Gastroesophageal sphincter (tissue), 4 donors: ENCODE measurements around the genes TENT5D, SH3BGRL, RPS6KA6, PABPC5 and SRPX2.

- PRO-cap, result no peak
- RAMPAGE, long total RNA, 4 experiments, result no peak in any of the 4 experiments
Measured at GRCh38 chrX:78132957-78134074, 6.1 kb downstream of the TAF9B start.

DNA sequence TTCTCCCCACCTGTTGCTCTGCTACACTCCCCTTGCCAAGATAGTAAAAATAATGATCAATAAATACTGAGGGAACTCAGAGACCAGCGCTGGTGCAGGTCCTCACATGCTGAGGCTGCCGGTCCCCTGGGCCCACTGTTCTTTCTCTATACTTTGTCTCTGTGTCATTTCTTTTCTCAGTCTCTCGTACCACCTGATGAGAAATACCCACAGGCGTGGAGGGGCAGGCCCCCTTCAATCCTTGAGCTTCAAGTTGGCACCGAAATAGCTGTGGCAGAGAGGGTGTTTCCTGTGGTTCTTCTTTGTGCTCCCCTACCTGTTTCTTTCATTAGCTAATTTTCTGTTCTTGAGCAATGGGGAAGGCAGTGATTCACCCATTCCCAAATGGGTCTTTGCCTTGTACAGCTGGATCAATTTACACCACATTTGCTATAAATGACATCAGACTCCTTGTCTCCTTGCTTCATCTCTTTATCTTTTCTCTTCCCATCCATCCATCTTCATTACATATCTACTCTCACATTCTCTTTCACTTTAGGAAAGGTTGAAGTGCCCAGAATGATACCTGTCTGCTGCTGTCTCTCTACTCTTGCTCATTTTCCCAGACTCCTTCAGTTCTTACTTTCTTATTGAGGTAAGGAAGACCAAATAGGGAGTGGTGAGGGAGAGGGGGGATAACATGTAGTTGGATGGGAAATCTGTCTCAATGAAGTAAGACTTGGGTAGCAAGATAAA lies 2.1 kb upstream of the CYSLTR1 start:
- PRO-cap, result no peak
- RAMPAGE, long total RNA, 4 experiments, result no peak in any of the 4 experiments

DNA sequence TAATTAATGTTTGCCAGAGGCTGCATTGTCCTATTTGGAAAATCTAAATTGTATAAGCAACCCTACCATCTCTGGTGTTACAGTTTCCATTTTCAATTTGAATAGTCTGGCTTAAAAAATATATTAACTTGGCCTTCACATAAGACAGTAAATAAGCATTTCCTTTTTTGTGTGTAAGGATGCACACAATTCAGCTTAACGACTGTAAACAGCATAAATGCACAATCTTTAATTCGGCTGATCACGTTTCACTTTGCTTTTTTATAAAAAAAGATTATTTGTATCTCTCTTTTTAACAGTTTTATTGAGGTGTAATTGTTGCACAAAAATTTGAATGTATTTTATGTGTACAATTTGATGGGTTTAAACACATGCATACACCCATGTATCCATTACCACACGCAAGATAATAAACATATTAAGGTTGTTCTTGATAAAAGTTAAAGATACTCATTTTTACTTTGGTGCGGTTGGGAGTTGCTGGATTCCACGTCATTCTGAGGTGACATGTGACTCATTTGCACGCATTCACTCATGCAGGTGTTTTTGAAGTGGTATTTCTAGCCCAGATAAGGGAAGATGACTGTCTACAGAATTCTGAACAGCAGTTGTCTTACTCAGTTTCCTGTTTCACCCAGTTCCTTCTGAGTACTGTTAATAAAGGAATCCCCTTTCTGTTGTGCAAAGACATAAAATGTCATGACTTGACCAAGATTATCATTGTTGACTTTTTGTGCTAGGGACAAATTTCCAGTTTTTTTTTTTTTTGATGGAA lies 142.1 kb downstream of the RTL3 start:
- PRO-cap, result no peak
- RAMPAGE, long total RNA, 4 experiments, result no peak in any of the 4 experiments

- PRO-cap, result no peak
- RAMPAGE, long total RNA, 4 experiments, result no peak in any of the 4 experiments
Measured at GRCh38 chrX:79096006-79096788, 48.3 kb upstream of the GPR174 start.

- PRO-cap, result no peak
- RAMPAGE, long total RNA, 4 experiments, result no peak in any of the 4 experiments
Measured at GRCh38 chrX:79270368-79270990, 96.7 kb downstream of the ITM2A start.

GRCh38 chrX:80420282-80420510 lies at the start of gene TENT5D:
Gene TENT5D (plus strand): TSS chrX:80420447.
- PRO-cap, result no peak
- RAMPAGE, long total RNA, 4 experiments, result no peak in any of the 4 experiments

DNA sequence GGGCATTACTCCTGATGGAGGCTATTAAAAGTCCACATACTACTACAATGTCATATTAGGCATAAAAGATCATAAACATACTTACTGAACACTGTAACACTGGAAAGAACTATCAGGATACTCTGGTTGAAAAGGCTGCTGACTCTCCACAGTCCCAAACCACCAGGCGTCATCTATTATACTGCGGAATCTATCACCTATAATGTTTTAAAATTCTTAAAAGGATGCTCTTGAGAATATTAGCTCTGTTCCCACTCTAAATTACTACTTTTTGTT lies 116.9 kb downstream of the BRWD3 start:
- PRO-cap, result no peak
- RAMPAGE, long total RNA, 4 experiments, result no peak in any of the 4 experiments

DNA sequence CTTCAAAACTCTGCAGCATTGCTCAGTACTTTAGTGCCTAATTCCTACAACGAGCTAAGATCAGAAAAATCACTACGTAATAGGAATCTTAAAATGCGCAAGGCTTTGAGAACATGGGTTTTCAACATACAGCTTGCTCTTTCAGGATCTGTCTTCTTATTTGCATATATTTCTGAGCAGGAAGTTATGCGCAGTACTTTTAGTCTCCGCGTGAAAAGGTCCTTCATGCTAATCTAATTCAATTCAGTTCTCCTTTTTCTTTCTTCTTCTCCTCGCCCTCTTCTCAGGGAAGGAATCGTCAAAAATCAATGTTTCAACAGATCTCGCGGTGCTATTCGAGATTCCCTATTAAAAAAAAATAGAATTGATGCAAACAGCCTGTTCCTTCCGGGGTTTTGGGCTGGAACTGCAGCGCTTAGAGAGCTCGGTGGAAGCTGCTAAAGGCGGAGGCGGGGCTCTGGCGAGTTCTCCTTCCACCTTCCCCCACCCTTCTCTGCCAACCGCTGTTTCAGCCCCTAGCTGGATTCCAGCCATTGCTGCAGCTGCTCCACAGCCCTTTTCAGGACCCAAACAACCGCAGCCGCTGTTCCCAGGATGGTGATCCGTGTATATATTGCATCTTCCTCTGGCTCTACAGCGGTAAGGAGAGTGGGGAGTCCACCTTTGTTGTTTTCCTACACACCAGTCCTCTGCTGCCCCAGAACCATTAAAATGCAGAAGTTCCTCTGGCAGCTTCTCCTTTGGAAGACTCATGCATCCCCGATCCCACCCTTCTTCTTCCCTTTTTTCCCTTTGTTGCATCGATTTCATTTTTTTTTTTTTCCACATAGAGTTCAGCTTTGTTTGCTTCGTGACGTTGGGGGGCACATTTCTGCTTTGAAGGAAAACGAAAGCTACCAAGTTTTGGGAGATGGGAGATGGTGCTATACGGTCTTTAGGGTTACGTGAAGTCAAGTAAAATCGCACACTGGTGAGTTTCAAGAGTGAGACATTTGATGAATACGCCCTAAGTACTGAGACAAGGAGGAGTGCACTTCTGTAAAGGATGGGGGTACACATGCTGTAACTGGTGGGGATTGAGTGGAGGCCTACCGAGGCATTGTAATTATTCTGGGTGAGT lies at the start of gene SH3BGRL:
Gene SH3BGRL, plus strand, starts transcription at position 496 of the 1,120 bp plus-strand sequence.
- PRO-cap, result bidirectional peak, plus-strand start at position 390 of the sequence, minus-strand start at position 307 of the sequence
- RAMPAGE, long total RNA, 4 experiments, result start-site peak on the plus strand in 4 of 4 experiments, centred at positions 488 to 515 of the sequence, 4,535 to 10,736 reads per replicate; start-site peak on the minus strand in 3 of 4 experiments, centred at positions 286 to 401 of the sequence, 16 to 118 reads per replicate

DNA sequence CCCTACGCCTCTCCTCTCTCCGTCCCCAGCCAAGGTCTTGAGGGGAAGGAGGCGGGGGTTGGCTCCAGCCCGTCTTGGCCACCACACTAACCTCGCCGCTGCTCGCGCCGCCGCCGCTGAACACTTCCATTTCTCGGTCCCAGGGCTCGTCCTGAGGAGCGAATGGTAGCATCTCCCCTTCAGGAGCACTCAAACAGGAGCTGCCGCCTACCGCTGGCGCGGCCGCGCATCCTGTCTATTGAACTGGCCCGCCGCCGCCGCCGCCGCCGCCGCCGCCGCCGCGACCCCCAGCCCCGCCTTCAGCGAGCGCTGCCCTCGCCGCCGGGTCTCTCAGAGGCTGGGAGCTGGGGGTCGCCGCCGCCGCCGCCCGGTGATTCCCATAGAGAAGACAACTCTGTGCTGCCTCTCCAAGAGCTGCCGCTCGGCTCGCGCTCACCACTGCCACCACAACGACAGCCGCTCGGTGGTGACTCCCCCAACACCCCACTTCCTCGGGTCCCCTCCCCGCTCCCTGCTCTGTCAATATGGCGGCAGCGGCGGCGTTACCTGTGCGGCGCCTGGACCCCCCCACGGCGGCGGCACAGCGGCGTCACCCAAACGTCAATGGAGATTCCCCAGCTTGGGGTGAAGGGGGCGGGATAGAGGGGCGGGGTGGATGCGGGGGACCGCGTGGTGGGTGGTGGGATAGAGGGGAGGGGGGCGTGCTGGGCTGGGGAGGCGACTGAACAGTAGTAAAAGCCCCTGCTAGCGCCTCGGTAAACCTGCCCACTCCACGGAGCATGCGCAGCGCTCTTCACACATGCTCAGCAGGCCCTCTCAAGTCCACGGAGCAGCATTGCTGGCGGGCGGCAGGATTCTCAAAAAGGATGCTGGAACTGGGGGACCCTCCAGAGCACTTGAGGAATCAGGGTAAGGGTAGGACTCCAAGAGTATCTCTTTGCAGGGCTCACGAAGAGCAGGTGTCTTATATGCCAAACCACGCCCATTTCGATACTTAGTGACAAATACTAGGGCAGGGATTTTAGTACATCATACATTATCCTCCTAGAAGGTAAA lies at the start of gene RPS6KA6:
Gene RPS6KA6, minus strand, starts transcription at position 472 of the 1,056 bp plus-strand sequence.
- PRO-cap, result unidirectional peak, minus-strand start at position 772 of the sequence
- RAMPAGE, long total RNA, 4 experiments, result no peak in any of the 4 experiments

DNA sequence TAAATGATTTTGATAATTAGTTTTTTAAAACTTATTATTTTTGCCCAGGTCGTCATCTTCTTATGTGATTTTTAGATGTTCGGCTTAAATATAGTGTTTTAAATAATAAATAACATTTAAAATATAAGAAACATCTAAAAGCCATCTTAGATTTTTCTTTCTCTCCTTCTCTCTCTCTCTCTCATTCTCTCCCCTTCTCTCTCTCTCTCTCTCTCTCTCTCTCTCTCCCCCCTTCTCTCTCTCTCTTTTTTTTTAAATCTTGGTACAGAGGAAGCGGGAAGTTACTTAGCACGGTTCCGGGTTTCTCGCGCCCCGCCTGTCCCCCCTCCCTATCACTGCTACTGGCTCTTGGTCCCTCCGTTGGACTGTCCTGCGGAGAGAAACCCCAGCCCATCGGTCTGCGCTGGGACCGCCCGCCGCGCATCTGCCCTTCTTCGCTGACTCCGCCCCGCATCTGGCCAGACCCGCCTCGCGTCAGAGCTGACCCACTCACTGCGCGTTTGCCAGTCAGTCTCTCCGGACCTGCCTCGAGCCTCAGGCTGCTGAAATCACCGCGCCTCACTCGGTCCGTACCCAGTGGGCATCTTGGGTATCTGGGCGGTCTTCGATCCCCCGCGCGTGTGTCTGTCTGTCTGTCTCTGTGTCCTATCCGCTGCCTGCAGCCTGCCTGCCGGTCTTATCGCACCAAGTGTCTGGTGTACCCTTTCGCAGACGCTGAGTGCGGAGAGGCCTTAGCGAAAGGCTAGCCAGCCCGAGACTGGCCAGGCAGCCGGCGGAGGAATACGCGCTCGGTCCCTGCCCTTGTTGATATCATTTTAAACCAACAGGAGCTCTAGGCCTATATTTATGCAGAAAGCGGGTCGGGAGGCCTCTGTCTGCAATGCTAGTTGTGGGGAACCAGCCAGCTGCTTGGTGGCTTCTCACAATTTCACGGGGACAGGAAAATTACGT lies at the start of gene PABPC5:
Gene PABPC5, plus strand, starts transcription at position 510 of the 951 bp plus-strand sequence.
- PRO-cap, result bidirectional peak, plus-strand start at position 510 of the sequence, minus-strand start at position 426 of the sequence; bidirectional peak, plus-strand start at position 851 of the sequence, minus-strand start at position 759 of the sequence
- RAMPAGE, long total RNA, 4 experiments, result start-site peak on the plus strand in 4 of 4 experiments, centred at positions 484 to 509 of the sequence, 7 to 40 reads per replicate

- PRO-cap, result no peak
- RAMPAGE, long total RNA, 4 experiments, result no peak in any of the 4 experiments
Measured at GRCh38 chrX:92103359-92103920, 324.3 kb downstream of the PCDH11X start.

DNA sequence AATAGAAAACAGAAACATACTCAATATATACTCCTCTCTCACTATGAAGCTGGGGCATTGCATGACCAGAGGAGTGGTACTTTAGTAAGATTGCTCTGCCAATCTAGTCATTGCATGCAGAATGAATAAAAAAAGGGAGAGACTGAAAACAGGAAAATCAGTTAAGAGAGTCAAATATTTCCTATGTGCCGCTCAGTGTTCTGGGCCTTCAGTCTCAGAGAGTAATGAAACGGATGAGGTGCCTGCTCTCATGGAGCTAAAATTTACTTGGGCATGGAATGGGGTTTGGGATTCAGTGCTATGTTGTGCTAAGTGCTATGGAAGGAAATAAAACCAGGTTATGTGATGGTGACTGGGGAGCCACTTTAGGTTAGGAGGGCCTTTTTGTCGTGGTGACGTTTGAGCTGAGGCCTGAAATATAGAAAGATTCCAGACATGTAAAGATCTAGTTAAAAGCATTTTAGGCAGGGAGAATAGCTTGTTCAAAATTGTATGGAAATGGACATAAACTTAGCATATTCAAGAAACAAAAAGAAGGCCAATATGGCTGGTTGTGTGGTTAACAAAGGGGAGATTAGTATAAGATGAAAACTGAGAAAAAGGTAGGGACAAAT lies 381.6 kb downstream of the RPA4 start:
- PRO-cap, result no peak
- RAMPAGE, long total RNA, 4 experiments, result no peak in any of the 4 experiments

DNA sequence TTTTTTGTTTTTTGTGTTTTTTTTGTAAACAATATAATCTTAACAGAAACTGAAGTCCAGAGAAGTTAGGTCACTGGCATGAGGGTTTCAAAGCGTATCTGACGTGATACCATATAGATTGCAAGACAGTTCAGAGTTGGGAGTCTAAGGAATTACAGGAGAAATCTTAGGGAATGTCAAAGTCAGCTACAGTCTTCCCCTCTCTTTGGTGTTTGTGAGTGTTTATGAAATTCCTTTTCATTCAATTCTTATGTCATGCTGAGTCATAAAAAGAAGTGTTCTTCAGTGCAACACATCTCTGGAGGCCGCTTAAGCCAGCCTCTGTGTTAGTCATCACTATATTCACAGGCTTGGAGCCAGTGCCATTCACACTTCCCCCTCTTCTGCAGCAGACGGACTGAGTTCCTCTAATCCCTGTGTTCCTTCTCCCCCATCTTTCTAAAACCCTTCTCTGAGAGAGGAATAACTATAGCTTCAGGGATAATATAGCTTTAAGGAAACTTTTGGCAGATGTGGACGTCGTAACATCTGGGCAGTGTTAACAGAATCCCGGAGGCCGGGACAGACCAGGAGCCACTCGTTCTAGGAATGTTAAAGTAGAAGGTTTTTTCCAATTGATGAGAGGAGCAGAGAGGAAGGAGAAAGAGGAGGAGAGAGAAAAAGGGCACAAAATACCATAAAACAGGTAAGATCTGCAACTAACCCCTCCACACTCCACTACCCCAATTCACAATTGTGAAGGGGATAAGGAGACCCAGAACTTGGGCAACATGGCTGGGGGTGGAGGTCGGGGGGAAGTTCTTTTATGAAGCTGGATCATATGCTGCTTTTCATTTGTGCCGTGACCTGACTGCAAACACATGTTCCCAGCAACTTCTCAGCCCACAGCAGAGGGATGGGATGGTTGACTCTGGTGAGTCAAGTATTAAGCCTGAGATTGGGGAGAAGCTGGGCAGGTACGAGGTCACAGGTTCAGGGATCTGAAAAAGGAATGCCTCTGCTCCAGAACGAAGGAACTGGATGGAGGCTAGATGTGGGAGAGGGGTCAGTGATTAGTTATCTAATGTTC lies at the start of gene SRPX2:
Gene SRPX2, plus strand, starts transcription at position 369 of the 1,069 bp plus-strand sequence.
- PRO-cap, result bidirectional peak, plus-strand start at position 369 of the sequence, minus-strand start at position 214 of the sequence; unidirectional peak, plus-strand start at position 833 of the sequence
- RAMPAGE, long total RNA, 4 experiments, result start-site peak on the plus strand in 3 of 4 experiments, centred at positions 377 to 412 of the sequence, 45 to 83 reads per replicate

- PRO-cap, result no peak
- RAMPAGE, long total RNA, 4 experiments, result no peak in any of the 4 experiments
Measured at GRCh38 chrX:100644974-100645521, 1.0 kb downstream of the SRPX2 start.

DNA sequence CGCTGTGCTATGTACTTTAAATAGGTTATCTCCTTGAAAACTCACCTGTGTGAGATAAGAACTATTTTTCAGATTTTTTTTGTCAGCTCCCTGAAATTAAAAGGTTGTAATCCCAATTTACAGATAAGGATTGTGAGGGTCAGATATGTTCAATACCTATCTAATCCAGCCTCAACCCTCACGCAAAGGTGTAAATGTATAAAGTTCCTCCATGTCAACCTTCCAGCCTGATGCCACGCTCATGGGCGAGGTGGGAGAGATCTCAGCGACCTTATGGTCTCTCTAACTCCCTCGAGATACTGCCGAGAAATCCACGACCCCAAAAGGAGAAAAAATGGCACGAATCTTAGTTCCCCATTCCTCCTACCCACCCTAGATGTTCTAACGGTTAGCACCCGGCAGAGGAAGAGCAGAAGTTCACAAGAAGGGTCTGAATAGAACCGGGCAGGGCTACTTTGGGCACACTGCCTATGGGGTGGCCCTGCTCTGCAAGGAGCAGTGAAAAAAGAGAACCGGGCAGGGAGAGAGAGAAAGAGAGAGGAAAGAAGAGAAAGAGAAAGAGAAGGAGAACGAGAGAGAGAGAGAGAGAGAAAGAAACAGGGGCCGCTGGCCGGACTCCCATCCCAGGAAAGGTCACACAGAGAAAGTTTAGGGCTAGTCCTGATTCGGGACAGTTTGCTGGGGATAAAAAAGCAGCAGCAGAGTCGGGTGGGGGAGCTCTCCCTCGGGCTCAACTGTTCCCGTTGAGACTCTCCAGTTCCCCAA lies 652 bp downstream of the GLA start:
- PRO-cap, result unidirectional peak, plus-strand start at position 412 of the sequence
- RAMPAGE, long total RNA, 4 experiments, result no peak in any of the 4 experiments

- PRO-cap, result unidirectional peak, minus-strand start at chrX:102142479
- RAMPAGE, long total RNA, 4 experiments, result start-site peak on the minus strand in 1 of 4 experiments, at chrX:102142440-102142448 at its widest, 8 reads per replicate
Measured at GRCh38 chrX:102142161-102142665, 13.6 kb downstream of the BEX5 start.

- PRO-cap, result no peak
- RAMPAGE, long total RNA, 4 experiments, result no peak in any of the 4 experiments
Measured at GRCh38 chrX:102155162-102155709, 541 bp downstream of the BEX5 start.

GRCh38 chrX:102339142-102339537 lies 92.2 kb downstream of the NXF2 start:
- PRO-cap, result no peak
- RAMPAGE, long total RNA, 4 experiments, result no peak in any of the 4 experiments

DNA sequence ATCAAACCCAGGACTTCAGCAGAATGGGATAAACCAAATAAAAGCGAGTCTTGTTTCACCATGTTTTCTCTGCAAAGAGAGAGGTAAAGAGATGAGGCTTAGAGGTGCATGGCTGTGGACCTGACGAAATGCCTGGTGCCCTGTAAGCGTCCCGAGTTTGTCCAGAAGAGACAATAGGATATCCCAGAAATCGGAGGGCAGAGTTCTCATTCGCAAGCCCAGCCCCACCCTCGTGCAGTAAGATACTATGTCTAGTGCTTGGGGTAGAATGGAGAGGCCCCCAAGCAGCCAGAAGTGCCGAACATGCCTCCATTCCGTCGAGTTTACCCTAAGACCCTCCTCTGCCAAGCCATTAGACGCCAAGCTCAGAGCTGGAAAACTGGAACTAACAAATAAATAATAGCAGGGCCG lies 735 bp downstream of the TMSB15A start:
- PRO-cap, result no peak
- RAMPAGE, long total RNA, 4 experiments, result no peak in any of the 4 experiments

DNA sequence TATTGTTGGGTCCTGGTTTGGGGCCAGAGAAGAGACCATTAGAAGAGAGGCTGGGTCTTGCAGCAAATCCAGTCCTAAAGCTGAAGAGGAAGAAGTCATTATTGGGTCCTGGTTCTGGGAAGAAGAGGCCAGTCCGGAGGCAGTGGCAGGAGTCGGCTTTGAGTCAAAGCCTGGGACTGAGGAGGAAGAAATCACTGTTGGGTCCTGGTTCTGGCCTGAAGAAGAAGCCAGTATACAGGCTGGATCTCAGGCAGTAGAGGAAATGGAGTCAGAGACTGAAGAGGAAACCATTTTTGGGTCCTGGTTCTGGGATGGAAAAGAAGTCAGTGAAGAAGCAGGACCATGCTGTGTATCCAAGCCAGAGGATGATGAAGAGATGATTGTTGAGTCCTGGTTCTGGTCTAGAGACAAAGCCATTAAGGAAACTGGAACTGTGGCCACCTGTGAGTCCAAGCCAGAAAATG lies 5.1 kb downstream of the GPRASP1 start:
- PRO-cap, result no peak
- RAMPAGE, long total RNA, 4 experiments, result no peak in any of the 4 experiments